Daoy (cell line): ENCODE data around the gene ATP10B.

- RAMPAGE, long total RNA = no peak
Observed at GRCh38 chr5:160261929-160262531, 32.7 kb downstream of the FABP6 start.

GRCh38 chr5:160271139-160271682 is 41.2 kb downstream of the CCNJL start:
- RAMPAGE, long total RNA = no peak

DNA sequence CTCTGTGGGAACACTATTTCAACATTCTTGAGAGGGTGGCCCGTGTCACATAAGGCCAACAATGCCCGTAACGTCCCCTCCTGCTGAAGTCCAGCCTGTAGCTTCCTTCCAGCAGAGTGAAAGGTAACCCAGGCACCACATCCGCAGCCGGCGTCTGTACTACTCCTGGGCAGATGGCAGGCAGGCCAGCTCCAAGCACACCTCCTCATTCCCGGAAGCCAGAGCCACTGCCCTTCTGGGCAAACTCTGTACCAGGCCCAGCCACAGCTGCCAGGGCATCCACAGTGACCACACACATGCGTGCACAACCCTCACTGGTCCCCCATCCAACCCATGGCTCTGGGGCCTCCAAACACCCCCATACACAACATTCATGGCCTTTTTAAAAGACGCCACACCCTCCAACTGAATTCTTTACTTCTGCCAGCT is 18.1 kb downstream of the CCNJL start:
- RAMPAGE, long total RNA = no peak

DNA sequence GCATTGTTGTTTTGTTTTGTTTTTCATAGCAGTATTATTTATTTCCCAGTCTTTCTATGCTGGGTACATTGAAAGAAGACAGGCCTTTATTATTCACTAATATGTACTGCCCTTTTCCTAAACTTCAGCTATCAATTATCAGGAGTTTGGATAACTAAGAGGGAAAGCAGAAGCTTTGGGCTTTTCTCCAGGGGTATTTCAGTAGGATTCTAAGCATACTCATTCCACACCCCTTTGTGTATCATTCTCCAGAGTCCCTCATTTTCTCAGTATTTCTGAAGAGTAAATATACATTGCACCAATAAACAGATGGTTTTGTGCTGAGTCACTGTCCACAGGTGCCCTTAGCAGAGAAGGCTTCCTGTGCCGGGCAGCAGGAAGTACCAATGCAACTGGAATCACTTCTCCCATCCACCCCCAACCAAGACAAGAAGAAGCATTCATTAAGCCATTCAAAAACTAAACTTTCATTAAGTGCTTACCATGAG is 3.5 kb upstream of the CCNJL start:
- RAMPAGE, long total RNA = no peak

GRCh38 chr5:160342219-160342864 is 28.1 kb downstream of the C1QTNF2 start:
- RAMPAGE, long total RNA = no peak

DNA sequence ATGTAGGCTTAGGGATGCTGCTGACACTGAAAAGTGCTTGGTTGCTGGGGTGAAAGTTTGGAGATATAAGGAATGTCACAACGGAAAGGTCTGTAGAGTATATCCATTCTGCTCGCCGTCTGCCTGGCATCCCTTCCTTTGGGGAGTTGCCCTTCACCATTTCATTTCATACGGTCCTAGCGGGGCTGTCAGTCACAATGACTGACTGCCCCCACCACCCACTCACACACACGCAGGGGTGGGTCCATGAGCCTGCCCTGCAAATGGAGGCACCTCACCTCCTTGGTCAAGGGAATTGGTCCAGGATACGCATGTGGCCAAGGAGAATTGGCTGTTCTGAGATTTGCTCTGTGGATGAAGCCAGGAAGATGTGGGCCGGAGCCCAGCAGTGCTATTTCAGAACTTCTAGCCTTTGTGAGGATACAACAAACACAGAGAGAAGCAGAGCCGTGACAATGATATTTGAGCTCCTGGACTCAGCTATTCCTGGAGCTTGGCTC is 17.1 kb downstream of the C1QTNF2 start:
- RAMPAGE, long total RNA = no peak

GRCh38 chr5:160486333-160487029 is 64.8 kb downstream of the PTTG1 start:
- RAMPAGE, long total RNA = no peak

DNA sequence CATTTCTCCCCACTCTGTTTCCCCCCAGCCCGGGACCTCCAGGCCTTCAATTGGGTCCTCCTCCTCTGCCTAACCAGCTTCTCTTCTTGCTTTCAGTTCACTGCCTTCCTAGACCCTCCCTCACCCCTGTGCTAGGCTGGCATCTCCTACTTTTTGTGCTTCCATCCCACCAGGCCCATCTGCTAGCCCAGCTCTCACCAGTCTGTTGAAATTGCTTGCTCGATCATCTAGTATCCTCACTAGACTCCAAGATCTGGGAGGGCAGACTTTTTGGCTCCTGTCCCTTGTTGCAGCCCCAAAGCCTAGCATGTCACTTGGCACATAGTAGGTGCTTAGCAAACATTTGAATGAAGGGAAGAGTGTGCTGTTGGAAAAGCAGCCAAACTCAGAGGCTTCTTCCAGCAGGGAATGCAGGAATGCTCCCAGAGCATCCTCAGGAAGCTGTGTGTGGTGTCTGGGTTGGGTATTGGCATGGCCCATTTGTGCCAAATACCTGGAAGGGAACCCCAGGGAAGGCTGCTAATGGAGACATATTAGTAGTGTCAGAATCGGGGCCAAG is 193.6 kb downstream of the PTTG1 start:
- RAMPAGE, long total RNA = no peak

- RAMPAGE, long total RNA = no peak
Observed at GRCh38 chr5:160615777-160616250, 194.2 kb downstream of the PTTG1 start.

DNA sequence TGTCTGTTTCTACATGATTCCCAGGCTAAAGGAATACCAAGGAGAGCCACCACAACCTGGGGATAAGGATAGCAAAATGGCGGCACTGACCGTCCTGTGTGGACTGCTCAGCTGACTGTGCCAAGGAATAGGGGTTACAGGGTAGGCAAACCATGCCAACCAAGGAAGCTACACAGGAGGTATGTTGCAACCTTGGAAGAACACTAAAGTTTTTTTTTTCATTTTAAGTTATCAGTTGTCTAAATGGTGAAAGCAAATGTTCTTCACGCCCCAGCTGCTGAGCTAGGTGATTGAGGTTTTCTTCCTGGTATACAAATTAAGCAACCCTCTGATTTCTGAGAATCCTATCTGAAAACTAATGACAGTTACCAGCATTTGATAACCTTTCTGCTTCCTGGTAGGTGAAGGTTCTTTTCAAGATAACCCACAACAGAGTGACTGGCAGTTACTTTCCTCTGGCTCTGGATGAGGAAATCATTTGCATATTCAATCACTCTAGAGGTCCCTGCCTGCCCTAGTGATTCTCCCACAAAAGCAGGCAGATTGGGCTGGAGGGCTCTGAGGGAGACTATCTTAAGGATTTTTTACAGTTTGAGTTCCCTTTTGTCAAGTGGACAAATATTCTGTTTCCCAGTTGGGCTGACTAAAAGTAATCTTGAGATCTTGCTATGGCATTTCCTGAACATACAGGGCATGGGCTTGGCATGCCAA is 194.9 kb downstream of the ATP10B start:
- RAMPAGE, long total RNA = no peak

DNA sequence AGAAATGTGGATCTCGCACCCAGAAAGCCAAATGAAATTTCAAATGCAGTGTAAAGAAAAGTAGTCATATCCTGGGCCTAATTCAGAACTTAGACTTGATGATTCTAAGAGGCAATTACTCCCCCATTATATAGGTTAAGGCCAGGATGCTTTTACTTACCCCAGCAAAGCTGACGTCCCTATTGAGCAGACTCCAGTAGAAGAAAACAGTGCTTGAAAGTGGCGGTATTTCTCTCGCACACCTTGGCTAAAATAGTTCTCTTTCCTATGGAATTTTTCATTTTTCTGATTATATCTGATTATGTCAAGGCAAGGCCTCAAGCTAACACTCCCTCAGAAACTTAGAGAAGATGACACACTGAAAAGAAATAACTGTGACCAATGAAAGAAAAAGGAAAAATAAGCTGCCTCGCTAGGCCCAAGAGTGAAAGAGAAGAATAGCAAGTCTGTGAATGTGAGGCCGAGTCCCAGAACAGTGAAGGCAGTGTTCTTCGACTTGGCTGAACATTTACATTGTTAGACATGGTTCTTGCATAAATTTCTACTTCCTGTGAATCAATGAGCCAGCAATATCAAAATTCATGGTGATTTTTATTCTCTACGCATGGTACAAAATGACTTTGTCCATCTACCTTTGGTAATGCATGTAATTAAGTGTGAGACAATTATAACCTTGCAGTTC is at the start of gene ATP10B:
TSS of gene ATP10B (minus strand) at position 431 of the 682 bp plus-strand sequence.
- RAMPAGE, long total RNA = no peak

DNA sequence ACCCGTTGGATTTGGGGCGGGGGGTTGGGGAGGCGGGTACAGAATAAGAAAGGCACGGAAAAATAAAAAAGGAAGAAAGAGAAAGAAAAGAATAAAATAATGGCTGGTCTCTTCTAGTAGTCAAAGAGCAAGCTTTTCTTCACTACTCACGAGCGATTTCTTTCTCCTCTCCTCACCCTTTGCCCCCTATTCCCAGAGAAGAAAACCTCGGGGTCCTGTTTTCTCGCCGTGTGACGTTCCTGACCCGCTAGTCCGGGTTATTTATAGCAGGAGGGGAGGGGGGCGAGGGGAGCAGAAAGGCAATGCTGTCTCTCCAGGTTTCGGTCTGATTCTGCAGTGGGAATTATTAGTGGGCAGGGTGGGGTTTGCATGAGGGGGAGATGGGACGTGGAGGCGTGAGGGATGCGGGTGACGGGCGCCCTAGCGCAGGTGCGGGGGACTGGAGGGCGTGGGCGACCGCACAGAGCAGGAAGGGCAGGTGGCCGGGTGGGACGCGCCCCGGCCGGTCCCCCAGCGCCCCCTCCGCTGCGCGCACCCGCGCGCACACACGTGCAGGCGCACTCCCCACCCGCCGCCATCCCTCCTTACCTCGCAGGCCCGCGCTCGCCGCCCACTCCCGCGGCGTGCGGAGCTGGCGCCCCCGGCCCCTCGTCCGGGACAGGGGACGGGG is 911 bp upstream of the GABRB2 start:
- RAMPAGE, long total RNA = no peak

DNA sequence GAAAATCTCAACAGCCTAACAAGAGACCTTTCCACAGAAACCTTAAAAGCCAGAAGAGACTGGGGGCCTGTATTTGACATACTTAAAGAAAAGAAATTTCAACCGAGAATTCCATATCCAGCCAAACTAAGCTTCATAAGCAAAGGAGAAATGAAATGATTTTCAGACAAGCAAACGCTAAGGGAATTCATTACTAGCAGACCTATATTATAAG is 540.5 kb upstream of the CCNG1 start:
- RAMPAGE, long total RNA = no peak

- RAMPAGE, long total RNA = no peak
Observed at GRCh38 chr5:163506645-163507165, 1.3 kb downstream of the MAT2B start.

DNA sequence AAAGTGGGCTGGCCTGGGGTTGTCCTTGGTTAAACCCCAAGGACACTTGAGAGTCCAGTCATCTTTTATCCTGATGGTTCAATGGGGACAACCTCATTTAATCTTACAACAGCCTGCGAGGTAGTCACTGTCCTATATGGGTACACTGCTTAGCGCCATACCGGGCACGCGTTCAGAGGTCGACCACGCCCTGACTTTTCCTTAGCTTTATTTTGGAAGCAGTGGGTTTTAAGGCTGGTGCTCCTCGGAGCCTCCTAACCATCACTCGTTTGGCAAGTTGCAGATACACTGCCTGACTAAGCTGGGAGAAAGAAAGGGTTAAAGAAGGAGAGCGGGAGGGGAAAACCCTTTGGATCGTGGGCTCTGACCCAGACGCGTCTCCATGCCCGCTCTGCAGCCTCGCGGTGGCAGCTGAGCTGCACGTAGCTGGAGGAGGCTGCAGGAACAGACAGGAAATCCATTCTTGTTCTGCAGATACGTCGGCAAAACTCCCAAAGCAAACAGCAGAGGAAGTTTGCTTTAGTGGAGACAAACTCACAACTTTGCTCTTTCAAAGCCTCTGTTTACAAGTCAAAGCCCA is 60.3 kb downstream of the MAT2B start:
- RAMPAGE, long total RNA = no peak

GRCh38 chr5:166144982-166145506 is 833.8 kb upstream of the TENM2 start:
- RAMPAGE, long total RNA = no peak

DNA sequence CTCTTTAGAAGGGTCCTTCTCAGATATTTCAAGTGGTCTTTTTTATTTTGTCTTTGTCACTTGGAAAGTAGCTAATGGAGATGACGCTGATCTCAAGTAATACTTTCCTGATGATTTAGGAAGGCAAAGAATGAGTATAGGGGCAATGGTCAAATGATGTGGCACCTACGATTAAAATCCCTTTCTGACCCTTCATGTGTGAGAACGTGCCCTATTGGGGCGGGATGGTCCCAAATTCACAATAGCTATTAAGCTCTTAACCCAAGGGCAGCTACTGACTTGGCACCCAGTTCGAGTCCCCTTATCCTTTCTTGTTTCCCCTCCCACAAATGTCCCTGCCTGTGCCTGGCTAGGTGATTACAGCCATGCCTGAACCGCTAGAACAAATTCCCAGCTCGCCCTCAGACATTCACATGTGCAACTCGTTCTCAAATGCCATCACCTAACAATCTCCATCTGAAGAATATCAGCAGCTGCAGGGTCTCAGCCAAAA is 347.5 kb upstream of the WWC1 start:
- RAMPAGE, long total RNA = no peak

DNA sequence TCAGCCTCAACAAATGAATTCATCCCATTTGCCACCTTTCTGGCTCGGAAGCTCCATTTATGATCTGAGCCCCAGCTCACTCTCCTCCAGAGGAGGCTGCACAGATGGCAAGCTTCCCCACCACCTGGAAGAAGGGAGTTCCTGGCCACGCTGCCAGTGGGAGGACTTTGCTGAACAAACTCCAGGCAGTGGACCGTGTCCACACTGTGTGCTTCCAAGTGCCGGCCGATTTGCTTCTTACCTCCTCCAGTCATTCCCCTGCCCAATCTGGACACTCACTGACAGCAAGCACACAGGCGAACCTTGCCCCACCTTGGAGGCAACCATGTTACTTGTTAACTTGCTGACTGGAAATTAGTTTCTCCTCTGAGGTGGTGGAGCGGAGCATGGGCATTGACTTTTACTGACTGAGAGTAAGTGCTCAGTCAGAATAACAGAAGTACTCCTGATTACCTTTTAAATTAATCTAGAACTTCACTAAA is 13.9 kb upstream of the WWC1 start:
- RAMPAGE, long total RNA = no peak

DNA sequence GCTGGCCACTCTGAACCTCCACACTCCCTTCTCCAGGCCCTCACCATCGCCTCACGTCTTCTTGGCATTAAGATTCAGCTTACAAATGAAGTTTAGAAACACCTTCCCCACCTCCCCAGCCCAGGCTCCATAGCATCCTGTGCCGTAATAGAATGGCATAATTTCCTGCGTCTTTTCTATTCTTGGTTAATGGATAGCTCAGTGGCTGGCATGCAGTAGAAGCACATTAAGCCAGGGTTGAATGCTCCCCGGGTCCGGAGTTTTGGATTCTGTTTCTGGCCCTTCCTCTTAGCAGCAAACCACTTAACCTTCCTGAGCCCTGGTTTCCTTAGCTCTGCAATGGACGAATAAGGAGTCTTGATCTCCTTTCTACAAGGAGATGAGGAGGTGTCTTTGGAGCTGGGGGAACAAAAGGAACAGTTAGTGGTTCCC is 13.9 kb downstream of the WWC1 start:
- RAMPAGE, long total RNA = no peak

DNA sequence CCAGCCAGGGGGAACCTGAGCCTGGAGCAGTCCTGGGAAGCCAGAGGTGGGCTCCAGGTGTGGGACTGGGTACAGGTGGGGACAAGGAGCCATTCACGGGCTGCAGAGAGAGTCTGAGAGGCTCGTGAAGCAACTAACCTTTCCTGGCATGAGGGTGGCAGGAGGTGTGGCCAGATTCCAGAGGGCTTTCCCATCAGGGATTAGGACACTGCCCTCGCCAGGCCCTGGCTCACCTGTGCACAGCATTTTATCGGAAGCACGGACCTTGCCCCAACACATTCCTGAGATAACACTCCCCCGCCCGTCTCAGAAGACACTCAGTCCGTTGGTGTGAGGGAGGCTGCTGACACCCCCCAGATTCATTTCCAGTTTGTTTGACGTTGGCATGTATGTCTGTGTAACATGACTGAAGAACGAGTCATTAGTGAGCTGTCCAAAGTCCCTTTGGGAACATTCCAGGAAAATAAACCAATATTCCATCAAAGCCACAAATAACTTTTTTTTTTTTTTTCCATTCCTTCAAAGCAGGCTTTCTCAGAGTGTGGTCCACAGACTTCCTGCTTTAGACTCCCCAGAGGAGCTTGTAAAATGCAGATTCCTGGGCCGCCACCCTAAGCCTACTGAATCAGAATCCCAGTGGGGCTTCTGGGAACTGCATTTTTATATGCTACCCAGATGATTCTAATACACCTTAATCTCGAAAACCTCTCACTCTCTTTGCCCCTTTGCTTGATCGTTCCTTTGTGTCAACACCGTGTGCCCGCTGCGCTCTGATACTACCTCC is 23.4 kb downstream of the WWC1 start:
- RAMPAGE, long total RNA = no peak